Trachea (tissue), 1 donor: ENCODE measurements around the genes FAAH2, ZXDB, MSN and YIPF6.

- PRO-cap = unidirectional peak, plus-strand start at chrX:57286753
Measured at GRCh38 chrX:57286331-57287551, at the start of gene FAAH2. Gene FAAH2, plus strand, starts transcription at chrX:57286706.

DNA sequence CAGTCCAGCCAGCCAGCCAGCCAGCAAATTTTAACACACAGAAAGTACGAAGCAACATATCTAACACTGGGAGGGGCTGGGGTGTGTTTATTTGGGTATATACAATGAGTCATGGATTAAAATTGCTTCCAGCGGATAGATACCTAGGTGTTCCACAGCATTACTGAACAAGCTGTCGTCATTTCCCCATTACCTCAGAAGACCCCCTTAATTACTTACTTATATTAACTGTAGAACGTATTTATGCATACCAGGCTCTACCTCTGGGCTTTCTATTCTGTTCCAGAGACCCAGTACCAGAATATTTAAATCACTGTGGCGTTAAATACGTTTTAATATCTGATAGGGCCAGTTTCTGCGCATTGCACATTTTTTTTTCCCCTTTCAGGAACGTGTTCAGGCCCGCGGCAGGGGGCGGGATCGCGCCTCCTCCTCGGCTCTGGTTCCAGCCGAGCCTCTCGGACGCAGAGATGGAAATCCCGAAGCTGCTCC is at the start of gene ZXDB:
Gene ZXDB (plus strand): TSS at position 433 of the 492 bp plus-strand sequence.
- PRO-cap = no peak

DNA sequence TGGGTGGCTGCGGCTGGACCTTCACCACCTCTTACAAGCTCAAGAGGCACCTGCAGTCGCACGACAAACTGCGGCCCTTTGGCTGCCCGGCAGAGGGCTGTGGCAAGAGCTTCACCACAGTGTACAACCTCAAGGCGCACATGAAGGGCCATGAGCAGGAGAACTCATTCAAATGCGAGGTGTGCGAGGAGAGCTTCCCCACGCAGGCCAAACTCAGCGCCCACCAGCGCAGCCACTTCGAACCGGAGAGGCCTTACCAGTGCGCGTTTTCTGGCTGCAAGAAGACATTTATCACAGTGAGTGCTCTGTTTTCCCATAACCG is 1.1 kb downstream of the ZXDB start:
- PRO-cap = no peak

GRCh38 chrX:63350562-63350890 is 606 bp downstream of the SPIN4 start:
- PRO-cap = no peak

- PRO-cap = no peak
Measured at GRCh38 chrX:64189534-64190099, 15.9 kb downstream of the AMER1 start.

- PRO-cap = no peak
Measured at GRCh38 chrX:65581787-65582471, 47.3 kb upstream of the LAS1L start.

- PRO-cap = bidirectional peak, plus-strand start at chrX:65667628, minus-strand start at chrX:65667540
Measured at GRCh38 chrX:65667259-65668188, at the start of gene MSN. Gene MSN, plus strand, starts transcription at chrX:65667654.

- PRO-cap = unidirectional peak, plus-strand start at chrX:65668280
Measured at GRCh38 chrX:65668189-65668452, 667 bp downstream of the MSN start.

- PRO-cap = unidirectional peak, minus-strand start at chrX:65706407; unidirectional peak, minus-strand start at chrX:65706439; bidirectional peak, plus-strand start at chrX:65706538, minus-strand start at chrX:65706439; unidirectional peak, plus-strand start at chrX:65706759
Measured at GRCh38 chrX:65705985-65706944, 38.8 kb downstream of the MSN start.

- PRO-cap = no peak
Measured at GRCh38 chrX:65926136-65927112, 113.5 kb downstream of the VSIG4 start.

DNA sequence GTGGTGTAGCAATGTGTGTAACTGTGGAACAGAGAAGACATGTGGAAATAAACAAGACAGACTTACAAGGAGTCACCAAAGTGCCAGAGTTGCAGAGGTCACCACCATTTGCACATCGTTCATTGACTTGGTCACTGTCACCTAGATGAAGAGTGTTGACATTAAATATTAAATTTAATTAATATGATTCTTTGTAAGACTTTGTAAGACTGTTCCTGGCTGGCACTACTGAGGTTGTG is 12.2 kb upstream of the VSIG4 start:
- PRO-cap = no peak

GRCh38 chrX:66728818-66729394 is 90.0 kb upstream of the EDA2R start:
- PRO-cap = no peak

- PRO-cap = no peak
Measured at GRCh38 chrX:68079850-68080377, 353.4 kb downstream of the OPHN1 start.

DNA sequence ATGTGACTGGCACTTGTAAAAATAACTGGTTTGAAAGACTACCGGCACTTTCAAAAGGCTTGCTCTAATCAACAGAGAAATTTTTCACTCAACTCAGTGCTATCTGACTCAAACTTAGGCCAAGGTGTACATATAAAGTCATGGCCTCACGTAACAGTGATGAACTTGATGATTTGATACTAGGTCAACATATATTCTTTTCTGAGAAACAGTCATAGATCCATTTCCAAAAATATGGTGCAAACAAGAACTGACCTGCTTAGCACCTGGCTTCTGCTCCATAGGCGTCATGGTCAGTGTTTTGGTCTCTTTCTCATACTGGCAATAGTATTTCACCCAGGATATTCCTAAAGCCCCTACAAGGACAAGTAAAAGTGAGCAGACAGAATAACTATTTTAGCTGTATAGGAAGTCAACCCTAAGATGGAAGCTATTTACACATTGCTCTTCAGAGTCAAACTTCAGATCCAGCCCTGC is 226.9 kb downstream of the OPHN1 start:
- PRO-cap = no peak

GRCh38 chrX:68497983-68499154 is at the start of gene YIPF6:
Gene YIPF6, plus strand, starts transcription at chrX:68499051.
- PRO-cap = unidirectional peak, plus-strand start at chrX:68498573; bidirectional peak, plus-strand start at chrX:68499054, minus-strand start at chrX:68498963

DNA sequence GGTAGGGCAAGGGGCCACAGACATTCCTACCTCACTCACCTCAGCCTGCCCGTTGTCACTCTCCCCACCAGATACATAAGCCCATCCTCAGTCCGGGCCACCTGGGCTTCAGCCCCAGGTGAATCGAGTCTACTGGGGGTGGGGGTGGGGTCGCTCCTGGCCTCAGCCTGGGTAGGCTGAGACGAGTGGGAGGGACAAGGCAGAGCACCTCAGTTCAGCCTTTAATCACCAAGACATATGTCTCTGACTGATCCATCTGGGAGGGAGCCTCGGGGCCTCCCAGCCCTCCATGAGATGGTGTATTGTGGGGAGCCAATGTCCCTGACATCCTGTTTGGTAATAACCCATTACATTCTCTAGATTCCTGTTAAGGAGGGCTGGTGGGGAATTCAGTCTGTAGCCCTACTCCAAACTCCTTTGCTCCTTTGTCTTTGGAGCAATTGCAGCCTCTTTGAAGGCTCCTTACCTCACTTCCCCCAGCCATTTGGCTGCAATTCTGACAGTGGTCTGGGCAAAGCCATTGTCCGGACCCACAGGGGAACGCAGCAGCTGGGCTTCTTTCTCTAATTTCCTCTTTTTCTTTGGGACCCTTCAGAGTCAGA is 61.5 kb downstream of the STARD8 start:
- PRO-cap = no peak

DNA sequence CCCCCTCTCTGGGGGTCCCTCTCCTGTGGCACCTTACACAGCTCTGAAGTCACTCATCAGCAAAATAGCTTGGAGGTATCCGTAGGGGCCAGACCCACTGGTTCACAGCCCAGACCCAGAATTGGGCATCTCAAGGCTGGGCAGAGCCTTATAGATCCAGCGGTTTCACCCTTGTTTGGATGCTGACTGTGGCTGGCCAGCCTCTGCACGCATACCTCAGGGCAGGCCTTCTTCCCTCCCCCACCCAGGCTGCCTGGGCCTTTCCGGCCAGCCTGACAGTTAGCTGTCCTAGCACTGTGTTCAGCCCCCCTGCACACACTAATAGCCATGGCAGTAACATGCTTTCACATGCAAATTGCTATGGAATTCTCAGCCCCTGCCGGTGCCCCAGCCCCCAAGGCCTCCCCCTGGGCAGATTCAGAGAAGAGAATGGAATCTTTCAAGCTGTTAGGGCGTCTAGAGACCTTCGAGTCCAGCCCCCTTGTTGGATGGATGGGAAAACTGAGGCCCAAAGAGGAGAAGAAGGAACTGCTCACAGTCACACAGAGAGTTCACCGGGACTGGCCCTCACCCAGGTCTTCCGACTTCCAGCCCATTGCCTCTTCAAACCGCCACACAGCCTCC is 17.7 kb downstream of the EFNB1 start:
- PRO-cap = no peak

- PRO-cap = no peak
Measured at GRCh38 chrX:68868894-68869346, 40.1 kb downstream of the EFNB1 start.

DNA sequence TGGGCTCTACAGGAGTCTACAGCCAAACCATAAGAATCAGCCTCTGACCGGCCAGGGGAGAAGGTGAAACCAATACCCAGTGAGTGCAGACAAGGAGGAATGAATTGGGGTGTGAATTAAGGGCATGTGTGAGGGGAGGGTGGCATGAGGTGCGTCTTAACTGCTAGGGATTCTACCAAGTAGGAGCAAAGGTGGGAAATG is 43.0 kb downstream of the EFNB1 start:
- PRO-cap = no peak

GRCh38 chrX:68894643-68895632 is 66.1 kb downstream of the EFNB1 start:
- PRO-cap = no peak